M059J (cell line): ENCODE results near the gene ZFYVE21.

- RAMPAGE, long total RNA = no peak
Measured at GRCh38 chr14:103135239-103135928, 12.1 kb downstream of the TNFAIP2 start.

DNA sequence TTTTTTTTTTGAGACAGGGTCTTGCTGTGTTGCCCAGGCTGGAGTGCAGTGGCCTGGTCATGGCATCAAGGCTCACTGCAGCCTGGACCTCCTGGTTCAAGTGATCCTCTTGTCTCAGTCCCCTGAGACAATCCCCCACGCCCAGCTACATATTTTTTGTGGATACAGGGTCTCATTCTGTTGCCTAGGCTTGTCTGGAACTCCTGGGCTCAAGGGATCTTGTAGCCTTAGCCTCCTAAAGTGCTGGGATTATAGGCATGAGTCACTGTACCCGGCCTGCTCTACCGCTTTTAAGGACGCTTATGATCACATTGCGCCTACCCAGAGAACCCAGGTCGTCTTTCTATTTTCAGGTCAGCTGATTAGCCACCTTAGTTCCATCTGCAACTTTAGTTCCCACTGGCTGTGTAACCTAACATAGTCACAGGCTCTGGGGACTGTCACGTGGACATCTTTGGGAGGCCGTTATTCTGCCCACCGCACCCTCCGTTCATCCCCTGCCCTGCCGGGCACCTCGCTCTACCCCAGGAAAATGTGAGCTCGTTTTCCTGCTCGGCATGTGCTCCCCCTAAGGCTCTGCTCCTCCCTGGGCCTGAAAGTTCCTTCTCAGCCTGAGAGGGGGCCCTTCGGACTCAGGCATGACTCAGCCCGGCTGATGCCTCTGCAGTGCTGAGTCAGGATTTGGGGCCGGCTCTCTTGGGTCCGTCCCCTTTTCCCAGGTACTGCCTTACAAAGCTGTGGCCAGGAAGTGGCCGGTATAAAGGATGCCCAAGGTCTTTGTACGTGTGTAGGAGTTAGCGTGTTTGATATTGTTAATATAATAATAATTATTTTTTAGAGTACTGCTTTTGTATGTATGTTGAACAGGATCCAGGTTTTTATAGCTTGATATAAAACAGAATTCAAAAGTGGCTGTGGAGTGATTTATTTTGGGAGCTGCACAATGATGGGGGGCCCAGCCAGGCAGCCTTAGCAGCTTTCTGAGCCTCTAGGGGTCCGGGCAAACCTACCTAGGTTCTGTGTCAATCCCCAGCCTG, 13.6 kb downstream of the TNFAIP2 start:
- RAMPAGE, long total RNA = no peak

- RAMPAGE, long total RNA = no peak
Measured at GRCh38 chr14:103205537-103206475, 82.5 kb downstream of the TNFAIP2 start.

DNA sequence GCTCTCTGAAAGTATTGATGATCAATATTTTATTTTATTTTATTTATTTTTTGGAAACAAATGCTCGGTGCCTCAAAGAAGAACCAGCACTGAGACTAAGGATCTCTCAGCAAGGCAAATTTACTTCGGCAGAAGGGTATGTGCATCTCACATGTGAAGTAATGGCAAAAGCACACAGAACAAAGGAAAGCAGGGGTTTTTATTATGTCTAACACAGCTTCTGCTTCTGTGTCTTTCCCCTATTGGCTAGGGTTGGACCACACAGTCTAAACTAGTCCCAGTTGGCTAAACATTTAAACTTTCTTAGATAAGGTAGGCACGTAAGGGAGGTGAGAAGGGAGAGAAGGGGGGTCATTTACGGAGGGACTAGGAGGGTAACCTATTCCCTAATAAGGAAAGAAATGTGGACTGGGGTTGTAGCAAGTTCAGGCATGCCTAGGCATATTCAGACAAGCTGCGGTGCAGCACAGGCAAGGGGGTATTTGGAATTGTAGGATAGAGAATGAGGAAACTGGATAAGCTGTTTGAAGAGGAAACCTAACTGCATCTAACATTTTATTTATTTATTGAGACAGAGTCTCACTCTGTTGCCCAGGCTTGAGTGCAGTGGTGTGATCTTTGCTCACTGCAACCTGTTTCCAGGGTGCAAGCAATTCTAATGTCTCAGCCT, 90.1 kb upstream of the EIF5 start:
- RAMPAGE, long total RNA = no peak

DNA sequence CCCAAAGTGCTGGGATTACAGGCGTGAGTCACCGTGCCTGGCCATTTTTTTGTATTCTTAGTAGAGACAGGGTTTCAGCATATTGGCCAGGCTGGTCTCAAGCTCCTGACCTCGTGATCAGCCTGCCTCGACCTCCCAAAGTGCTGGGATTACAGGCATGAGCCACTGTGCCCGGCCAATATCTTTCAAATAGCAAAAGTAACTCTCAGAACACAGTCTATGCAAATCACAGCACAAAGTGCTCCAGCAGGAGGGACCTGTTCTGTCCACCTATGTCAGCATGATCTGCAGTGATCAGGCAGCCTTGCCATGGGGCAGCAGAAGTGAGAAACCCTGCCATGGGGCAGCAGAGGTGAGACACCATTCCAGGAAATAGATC, 78.6 kb upstream of the EIF5 start:
- RAMPAGE, long total RNA = no peak

GRCh38 chr14:103334298-103334359, 92 bp downstream of the EIF5 start:
- RAMPAGE, long total RNA = no peak

- RAMPAGE, long total RNA = no peak
Measured at GRCh38 chr14:103336227-103336920, 2.3 kb downstream of the EIF5 start.

- RAMPAGE, long total RNA = no peak
Measured at GRCh38 chr14:103338898-103339987, 5.2 kb downstream of the EIF5 start.

GRCh38 chr14:103340202-103341186, 6.5 kb downstream of the EIF5 start:
- RAMPAGE, long total RNA = no peak

DNA sequence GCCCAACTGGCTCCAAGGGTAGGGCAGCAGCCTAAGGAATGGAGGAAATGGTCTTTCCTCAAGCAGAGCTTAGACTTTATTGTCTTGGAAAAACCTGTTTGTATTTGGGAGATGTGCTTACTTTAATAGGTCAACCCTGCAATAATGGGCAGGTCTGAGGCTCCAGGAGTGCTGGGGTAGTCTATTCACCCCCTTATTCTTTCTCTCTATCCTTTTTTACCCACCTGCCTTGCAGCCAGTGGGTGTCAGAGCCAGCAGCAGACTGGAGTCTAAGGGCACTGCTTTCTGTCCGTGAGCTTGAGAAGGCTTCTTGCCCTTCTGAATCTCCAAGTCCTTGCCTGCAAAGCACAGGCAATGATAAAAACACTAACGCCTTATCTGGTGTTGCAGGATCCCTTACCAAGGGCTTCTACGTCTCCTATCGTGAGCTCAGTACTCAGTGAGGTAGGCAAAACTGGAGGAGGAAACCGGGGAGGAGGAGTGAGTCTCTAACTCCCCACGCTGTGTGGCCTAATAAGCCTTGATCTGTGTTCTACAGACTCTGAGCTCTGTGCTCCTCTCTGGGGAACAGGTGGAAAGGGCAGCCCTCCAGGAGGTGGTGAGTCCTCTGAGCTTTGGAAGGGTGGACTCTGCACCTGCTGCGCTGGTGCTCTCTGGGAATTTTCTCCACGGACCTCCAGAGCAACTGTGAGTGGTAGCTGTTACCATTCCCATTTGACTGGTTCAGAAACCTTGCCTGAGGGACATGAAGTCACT, 7.2 kb upstream of the MARK3 start:
- RAMPAGE, long total RNA = no peak

DNA sequence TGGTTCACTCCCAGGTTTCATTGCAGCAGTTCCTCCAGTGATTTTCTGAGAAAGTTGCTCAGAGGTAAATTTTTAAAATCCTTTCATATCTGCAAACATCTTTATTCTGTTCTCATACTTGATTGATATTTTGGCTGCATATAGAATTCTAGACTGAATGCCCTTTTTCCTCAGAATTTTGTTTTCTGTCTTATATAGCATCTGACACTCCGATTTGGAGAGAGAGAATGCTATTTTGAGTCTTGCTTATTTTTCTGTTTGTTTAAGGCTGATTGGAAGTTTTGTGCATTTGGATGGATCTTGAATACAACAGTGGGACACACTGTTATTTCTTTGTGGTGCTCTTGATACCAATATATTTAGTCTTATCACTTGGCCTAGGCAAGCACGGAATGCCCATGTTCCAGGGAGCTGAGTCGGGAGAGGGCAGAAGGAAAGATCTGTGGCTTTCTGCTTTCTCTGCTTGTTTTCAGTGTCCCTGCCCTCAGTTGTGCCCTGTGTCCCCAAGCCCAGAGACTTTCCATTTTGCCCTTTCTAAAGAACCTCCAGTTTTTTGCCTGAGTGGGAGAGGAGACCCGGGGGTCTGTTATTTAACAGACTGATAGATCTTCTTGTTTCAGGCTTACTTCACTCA, 10.5 kb downstream of the MARK3 start:
- RAMPAGE, long total RNA = no peak

- RAMPAGE, long total RNA = no peak
Measured at GRCh38 chr14:103518543-103519091, 4.0 kb downstream of the CKB start.

DNA sequence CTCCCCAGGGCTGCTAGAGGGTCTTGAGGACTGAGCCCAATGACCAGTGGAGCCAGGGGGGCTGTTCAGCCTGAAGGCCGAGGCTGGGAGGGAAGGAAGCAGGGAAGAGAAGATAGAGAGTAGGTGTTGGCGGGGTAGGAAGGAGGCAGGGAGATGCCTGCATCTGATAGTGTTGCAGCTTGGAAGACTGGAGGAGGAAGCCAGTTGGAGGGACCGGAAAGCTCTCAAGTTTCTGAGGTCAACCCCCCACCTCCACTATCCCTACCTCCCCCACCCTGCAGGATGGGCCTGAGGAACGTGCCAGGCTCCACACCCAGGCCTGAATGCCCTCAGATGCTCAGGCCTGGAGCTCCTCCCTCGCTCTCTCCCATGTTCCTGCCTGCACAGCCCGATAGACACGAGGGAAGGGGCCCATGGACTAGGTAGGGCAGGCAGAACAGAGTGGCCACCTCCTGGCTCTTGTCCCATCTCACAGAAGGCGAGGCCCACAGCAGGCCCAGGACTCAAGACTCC, 3.5 kb downstream of the CKB start:
- RAMPAGE, long total RNA = no peak

DNA sequence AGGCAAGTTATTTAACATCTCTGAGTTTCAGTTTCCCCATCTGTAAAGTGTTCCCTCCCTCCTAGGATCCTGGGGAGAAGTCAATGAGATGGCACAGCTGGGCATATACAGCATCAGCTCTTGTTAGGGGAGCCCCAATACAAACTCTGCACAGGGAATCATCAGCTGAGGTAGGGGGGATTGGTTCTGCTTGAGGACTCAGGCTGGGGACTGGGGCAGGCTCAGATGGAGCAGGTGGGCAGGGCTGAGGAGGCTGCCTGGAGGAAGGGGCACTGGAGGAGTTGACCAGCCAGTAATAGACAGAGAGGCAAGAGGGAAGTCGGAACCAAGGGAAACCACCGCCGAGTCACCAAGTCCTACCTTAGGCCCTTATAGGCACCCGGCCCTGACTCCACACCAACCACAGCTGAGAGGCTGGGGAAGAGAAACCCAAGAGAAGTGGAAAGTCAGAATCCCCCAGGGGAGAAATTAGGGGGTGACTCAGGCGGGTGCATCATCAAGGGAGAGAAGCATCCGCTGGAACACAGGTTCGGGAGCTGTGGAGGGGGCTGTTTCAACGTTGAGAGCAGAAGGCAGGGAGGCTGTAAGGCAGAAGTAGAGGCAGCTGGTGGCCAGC, 1.7 kb upstream of the TRMT61A start:
- RAMPAGE, long total RNA = no peak

DNA sequence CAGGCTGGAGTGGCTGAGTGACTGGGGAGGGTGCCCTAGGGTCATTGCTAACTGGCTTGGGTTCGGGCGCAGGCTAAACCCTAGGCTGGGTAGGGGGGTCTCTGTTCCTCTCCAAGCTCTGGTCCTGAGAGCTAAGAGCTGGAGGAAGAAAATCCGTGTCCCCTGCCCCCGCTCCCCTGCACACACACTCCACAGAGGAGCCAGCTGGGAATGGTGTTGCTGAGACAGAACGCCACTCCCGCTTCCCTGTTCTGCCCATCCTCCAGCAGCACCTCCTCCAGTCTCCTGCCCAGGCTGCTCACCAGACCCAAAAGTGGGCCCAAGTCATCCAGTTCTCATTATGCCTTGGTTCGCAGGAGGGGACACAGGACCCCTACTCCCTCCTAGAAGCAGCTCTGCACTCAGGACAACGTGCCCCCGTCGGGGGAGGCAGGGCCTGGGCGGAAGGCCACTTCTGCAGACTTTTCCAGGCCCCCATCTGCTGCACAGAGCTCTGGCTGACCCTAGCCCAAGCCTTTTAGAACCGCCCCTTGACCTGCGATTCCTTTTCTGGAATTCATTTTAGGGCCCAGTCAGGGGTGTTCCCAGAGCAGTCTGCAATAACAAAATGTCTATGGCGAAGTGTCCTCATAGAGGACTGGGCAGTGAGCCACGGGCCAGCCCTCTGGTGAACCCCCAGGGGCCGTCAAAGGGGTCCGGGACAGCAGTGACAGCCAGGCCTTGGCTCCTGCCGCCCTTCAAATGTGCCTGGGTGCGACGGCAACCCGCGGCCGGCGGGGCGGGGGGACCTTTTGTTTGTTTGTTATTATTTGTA, 737 bp upstream of the TRMT61A start:
- RAMPAGE, long total RNA = no peak

DNA sequence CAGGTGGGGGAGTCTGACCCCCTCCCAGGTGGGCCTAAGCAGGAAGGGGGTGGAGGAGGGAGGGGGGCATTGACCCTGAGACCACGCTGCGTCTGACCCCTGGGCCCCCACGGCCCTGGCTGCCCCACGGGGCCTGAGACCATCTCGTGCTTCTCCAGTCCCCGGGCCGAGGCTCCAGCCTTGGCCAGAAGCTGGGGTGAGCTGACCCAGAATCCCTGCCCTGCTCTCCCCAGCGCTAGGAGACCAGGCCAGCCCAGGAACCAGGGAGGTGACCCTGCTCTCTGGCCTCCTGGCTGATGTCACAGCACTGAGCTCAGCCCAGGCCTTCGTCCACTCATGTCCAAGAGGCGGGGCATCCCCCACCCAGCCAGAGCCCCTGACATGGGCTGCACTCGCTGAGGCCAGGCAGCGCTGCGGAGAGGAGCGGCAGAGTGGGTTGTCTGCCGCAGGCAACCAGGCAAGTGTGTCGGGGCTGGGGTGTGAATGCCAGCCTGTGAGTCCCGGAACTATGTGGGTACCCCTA, 6.2 kb downstream of the TRMT61A start:
- RAMPAGE, long total RNA = no peak

- RAMPAGE, long total RNA = no peak
Measured at GRCh38 chr14:103593672-103593897, 30.8 kb downstream of the COA8 start.

DNA sequence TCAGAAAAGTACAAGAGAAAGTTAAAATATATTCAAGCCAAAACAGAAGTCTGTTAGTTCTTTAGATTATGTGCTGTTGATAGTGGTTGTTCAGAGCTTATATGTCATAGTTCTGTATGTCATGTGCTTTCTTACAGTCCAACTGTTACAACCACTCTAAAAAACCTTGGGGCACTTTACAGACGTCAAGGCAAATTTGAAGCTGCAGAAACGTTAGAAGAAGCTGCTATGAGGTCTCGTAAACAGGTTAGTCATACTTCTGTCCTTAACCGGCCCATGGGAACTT, 38.0 kb downstream of the XRCC3 start:
- RAMPAGE, long total RNA = no peak

DNA sequence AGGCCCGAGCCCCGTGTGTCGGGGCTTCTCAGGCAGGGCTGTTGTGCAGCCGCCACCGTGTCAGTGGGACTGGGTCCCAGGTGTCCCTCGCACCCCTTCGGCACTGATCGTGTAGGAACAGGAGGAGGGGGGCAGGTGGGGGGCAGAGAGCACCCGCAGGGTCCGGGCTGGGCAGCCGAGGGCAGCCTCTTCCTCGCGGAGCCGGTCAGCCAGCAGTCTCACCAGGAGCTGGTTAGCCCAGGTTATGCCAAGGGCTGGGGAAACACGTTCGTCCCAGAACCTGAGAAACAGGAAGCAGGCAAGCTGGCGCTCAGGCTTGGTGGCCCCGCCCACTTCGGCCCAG, 16.5 kb downstream of the XRCC3 start:
- RAMPAGE, long total RNA = no peak

GRCh38 chr14:103715583-103716057, at the start of gene ZFYVE21:
TSS of gene ZFYVE21 (plus strand) at chr14:103715810.
- RAMPAGE, long total RNA = no peak